ENCODE measurements around a stretch of chr6.

DNA sequence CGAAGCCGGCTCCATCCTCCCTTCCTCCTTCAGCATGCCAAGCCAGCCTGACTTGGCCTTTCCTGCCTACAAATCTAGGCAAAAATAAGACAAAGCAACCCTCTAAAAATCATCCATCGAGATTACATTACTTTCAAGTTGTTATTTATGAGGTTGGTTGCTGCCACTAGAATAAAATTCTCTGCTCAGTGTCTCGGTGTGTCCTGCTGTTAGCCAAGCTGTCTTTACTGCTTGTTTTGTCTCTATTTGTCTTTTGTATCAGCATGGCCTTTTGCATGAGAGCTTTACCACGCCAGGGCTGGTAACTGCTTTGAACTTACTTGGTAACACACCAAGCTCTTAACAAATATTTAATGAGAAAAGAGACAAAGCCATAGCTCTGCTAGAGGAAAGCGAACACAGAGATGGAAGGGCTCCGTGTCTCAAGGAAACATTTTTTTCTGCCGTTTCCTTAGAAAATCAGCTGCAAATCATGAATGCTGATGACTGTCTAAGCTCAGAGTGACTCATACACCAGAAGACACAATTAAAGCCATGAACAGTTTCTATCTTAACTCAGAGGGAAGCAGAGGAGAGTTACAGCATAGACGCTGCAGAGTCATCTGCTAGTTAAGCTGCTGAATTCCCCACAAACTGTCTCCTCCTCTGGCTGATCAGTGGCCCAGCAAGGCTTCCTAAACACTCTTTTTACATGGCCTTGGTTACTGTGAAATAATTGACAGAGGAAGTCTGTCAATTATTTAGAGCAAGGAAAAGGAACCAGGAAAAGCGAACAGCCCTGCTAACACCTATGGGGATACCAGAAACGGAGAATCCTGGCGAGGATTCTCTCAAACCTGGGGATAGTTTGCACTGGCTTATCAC lies 44.8 kb downstream of the AGPAT4 start:
- PRO-cap: no peak

DNA sequence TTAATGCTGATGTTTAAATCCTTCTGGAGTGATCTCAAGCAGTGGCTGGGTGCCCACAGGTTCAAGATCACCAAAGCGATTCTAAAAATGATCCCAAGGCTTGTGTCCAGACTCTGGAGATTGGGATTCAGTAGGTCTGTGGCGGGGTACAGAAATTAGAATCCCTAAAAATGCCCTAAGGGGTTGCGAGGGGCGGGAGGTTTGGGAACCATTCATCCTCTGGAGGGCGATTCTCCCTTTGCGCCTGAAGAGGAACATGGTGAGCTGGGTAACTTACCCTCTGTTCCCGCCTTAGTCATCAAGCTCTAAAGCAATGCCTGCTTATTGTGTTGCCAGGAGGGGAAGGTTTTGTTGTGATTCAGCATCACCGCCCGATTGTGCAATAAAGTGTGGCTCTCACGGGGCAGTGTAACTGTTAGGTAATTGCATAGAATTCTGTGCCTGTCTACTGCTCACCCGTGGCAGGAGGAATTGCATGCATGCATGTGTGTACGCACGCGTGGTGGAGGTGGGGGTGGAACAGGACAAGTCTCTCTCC lies 95.4 kb upstream of the AGPAT4 start:
- PRO-cap: no peak

GRCh38 chr6:161940636-161940864 lies 666.7 kb upstream of the AGPAT4 start:
- PRO-cap: unidirectional peak, plus-strand start at chr6:161940732

GRCh38 chr6:162140342-162140794 lies 587.2 kb downstream of the PRKN start:
- PRO-cap: no peak

GRCh38 chr6:162187705-162188057 lies 539.9 kb downstream of the PRKN start:
- PRO-cap: no peak

DNA sequence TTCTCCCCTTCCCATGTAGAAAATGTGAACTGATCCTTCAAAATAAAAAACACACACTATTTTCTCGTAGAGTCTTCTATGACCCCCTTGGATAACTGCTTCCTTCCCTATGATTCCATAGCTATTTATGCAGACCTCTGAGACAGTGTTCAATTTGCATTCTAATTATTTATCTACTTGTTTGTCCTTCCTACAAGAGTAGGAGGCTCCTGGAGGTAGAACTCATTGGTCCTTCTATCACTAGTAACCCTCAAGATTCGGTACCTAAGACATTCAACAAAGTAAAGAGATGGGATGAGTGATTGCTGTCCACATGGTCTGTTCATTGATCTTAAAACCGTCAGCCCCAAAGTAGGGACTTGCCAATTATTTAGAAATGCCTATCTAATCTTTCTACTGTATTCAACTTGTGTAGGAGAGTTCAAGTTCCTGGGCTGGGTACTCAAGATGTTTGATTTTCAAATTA lies 67.1 kb downstream of the PRKN start:
- PRO-cap: no peak

- PRO-cap: no peak
Measured at GRCh38 chr6:163231926-163232550, 182.5 kb upstream of the QKI start.

DNA sequence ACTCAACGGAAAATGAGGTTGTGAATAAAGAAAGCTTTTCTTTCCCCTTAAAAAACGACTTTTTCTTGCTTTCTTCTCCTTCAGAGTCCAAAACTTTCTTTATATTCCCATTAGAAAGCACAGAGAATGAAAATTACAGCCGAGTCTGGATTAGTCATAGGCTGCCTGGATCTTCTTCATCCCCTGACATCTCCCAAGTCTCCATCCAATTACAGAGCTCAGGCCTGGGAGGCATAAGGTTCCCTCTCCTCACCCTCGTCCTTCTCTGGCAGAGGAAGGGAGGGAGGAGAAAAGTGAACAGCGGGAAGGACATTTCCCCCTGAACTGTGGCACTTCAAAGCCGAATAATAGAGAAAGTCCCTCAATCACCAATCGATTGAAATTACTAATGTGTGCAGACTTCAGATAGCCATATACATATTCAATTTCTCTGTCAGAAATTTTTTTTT lies 28.0 kb upstream of the QKI start:
- PRO-cap: no peak

GRCh38 chr6:163398695-163399187 lies 15.8 kb upstream of the QKI start:
- PRO-cap: no peak

DNA sequence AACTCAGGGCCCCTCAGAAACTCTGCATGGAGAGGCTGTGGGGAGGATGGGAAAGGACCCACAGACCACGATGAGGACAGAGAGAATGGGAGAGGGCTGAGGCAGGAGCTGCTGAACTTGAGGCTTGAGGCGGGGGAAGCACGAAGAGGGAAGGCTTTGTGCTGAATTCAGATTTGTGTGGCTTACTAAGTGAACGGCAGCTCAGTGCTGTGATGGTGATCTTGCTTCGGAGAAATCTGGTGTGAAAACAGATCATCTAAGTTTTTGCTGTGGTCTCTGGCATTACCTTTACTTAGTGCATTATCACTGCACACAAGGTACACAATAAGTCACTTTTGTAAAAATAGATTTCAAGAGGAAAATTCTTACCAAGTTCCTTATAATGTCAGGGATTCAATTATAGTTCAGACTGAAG lies 10.9 kb upstream of the QKI start:
- PRO-cap: no peak

DNA sequence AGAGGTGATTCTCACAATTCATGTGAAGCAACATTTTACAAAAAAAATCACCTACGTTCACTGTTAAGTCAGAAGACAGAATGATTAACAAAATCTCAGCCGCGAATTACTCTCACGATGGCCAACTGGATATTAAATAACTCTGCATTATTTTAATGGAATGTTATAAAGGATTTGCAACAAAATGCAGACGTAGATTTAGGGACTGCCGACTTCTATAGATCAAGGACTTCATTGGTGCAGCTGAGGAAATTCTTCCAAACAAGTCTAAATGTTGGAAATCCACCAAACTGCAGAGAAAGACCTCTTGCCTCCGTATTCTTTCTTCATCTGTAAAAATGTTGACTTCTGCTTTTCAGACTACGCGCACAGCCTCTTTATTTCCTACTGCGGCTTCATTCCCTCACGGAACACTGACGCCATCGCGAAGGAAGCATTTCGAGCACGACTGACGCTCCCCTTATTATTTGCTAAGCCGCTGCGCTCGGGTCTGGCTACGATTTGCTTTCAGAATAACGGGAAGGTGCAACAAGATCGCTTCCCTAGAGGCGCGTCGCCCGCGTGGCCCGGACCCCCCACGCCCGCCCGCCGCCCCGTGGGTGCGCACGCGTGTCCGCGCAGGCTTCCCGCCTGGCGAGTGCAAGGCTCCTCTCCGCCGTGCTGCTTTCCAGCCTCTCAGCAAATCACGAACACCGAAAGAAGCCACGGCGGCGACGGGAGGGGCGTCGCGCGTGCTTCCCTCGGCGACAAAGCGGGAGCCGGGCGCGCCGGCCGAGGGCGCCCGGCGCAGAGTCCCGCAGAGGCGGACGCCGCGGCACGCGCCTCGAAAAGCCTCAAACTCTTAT lies 1.4 kb upstream of the QKI start:
- PRO-cap: bidirectional peak, plus-strand start at position 398 of the sequence, minus-strand start at position 350 of the sequence; bidirectional peak, plus-strand start at position 749 of the sequence, minus-strand start at position 748 of the sequence

GRCh38 chr6:163416291-163417123 lies 2.0 kb downstream of the QKI start:
- PRO-cap: no peak

DNA sequence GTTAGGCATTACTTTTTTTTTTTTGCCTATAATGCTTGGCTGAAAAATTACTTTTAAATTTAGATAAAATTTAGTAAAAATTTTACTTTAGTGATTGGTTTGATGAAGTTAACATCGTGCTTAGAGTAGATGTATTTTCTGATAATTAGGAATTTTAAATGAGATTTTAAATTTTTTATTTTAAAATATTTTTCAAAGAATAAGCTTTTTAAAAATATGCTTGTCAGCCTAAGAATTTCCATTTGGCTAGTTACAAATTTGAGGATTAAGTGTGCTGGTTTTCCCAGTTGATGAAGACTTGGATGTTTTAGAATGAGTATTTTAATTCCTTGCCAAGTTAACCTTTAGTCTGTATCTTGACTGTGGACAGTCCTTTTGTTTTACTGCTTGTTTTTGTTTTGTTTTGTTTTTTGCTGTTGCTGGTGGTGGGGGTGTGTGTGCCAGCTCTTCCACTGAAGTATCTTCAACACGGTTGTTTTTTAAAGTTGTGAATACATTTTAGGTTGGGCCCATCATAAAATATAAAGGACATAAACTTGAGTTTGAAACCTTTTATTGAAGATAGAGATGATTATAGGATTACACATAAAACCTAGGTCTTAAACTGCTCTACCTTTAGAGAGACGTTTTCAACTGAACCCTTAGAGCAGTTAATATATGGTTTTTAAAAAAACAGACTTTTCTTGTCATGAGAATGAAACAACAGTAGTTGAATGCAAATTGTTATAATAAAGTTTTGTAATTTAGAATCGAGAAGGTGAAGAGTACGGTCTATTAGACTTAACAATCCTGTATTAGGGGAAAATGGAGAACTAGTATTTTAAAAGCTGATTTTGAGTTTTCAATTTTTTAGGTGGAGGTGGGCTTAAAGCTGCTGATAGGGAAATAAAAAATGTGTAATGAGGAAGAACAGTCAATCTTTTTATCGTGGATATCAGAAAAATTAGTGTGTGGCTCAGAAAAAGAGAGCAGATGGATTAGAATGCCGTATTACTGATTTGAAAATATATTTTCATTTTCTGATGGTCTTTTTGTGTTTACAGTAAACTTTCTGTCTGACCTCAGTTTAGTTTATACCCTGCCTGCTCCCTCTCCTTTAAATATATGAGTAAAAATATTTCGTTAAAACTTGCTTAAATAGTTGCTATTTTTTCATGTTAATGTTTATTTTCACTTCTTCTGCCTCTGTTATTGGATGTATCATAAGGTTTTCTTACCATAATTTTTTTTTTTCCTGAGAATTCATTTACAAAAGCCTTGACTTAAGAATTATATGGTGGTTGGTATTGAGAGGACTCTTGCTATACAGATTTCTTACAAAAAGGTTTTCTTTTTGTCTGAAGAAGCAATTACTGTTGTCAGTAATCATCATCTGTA lies 4.1 kb downstream of the QKI start:
- PRO-cap: no peak

DNA sequence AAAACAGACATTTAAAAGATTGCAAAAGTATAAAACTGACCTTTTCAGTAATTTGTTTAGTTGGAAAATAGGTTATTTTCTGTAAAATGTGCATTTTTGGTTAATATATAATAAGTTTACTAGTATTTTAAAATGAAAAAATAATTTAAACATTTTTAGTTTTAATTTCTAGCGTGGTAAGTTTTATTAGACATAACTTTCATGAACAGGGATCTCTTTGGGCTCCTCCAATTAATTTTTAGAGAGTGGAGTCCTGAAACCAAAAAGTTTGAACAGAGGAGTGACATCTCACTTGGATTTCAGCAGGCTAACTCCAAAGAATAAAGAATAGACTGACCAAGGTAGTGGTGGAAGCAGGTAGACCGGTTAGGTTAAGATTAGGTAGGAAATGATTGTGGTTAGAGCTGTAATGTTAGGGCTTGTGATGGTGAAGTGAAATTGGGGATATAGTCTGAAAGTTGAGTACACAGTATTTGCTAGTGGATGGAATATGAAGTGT lies 27.7 kb downstream of the QKI start:
- PRO-cap: no peak

- PRO-cap: no peak
Measured at GRCh38 chr6:163461514-163461996, 47.0 kb downstream of the QKI start.

GRCh38 chr6:163476230-163476819 lies 61.8 kb downstream of the QKI start:
- PRO-cap: no peak

DNA sequence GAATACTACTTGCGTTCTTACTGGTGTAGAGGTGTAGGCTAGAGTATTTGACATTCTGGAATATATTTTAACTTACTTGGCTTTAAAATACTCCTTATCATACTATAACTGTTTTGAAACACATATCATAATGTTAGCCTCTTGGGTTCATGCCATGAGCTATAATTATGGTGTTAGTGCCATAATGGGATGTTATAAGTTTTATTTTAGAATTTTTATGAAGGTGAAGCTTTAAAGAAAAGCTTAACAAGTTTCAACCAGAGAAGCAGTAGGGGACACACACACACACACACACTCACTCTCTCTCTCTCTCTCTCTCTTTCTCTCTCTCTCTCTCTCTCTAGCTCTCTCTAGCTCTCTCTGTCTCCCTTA lies 102.2 kb downstream of the QKI start:
- PRO-cap: no peak

DNA sequence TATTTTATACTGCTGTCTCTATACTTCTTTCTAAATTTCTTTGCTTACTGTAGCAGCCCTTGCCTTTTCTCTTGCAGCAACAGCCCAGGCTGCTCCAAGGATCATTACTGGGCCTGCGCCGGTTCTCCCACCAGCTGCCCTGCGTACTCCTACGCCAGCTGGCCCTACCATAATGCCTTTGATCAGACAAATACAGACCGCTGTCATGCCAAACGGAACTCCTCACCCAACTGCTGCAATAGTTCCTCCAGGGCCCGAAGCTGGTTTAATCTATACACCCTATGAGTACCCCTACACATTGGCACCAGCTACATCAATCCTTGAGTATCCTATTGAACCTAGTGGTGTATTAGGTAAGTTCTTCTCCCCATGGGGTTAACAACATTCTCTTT lies 148.8 kb downstream of the QKI start:
- PRO-cap: no peak

GRCh38 chr6:163585866-163586464 lies 171.4 kb downstream of the QKI start:
- PRO-cap: no peak

- PRO-cap: no peak
Measured at GRCh38 chr6:163661137-163661715, 246.7 kb downstream of the QKI start.

Measured in H9 (cell line).